Left lobe of liver (tissue), 1 donor: ENCODE data around the genes VPS13C and C2CD4A.

DNA sequence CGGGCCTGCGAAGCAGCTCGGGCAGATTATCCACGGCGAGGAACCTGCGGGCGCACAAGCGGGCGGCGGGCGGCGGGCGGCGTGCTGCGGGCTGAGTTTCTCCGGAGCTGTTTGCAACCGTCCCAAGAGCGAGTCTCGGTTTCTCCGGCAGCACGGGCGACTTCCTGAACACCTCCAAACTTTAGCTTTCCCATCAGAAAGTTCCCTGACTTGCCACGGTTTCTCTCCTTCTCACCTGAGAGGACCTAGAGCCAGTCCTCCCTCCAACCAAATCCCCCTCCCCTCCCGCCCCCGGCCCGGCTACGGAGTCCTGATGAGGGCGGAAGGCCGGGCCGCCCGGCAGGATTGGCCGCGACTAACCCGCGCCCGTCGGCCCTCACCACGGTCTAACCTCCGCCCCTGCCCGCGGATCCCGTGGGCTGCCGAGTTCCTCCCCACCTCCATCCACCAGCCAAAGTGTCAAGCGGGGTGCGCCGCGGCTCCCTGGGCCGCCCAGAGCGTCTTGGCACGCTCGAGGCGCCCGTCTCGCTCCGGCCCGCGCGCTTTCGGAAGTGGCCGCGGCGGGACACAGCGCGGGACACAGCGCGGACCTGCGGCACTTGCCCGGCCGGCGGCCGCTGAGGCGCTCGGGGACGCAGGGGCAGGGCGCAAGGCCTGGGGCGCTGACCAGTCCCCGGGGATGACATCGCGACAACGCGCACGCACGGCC, 112.4 kb upstream of the ICE2 start:
- PRO-cap: bidirectional peak, plus-strand start at position 669 of the sequence, minus-strand start at position 180 of the sequence

- PRO-cap: unidirectional peak, minus-strand start at chr15:60592252
Measured at GRCh38 chr15:60591943-60592354, 113.0 kb upstream of the ICE2 start.

DNA sequence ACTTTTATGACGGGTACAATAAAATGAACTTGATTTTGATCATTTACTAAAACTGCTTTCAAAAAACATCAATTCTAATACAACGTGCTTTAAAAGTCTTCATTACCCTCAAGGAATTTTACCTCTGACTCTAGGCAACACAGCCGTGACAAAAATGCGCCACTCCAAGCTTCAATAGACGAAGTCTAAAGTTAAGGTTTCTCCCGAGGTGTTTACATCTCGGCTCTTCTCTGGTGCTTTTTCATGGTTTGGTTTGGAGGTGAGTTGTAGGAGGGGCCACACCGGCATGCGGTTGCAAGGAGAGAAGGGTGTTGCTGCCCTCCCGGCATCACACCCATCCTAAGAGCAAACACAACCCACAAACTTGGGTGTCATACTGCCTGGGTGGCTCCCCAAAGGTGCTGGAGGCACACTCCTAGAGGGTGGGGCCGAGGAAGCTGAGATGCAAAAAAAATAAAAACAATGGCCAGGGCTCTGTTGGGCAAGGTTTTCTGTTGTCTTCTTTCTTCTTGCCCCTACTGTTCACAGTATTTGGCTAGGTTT, 225.1 kb upstream of the ICE2 start:
- PRO-cap: no peak

DNA sequence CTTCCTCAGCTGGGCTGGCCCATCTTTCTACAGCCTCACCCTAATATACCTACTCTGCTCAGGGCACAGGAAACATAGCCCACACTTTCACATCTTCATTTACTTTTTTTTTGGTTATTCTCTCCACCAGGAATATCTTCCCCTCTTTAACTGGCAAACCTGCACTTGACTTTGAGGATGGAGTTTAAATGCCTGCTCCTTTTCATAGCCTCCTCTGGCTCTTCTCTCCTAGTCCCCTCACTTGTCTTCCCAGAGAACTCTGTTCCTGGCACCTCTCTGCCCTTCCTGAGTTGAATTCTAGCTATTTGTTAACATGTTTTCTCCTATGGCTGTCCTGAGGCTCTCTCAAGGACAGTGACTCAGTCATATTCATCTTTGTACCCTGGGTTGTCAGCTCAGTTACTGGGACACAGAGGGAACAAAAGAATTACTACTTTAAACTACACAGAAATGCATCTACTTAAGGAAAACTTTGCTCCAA, 365.0 kb upstream of the ICE2 start:
- PRO-cap: no peak

DNA sequence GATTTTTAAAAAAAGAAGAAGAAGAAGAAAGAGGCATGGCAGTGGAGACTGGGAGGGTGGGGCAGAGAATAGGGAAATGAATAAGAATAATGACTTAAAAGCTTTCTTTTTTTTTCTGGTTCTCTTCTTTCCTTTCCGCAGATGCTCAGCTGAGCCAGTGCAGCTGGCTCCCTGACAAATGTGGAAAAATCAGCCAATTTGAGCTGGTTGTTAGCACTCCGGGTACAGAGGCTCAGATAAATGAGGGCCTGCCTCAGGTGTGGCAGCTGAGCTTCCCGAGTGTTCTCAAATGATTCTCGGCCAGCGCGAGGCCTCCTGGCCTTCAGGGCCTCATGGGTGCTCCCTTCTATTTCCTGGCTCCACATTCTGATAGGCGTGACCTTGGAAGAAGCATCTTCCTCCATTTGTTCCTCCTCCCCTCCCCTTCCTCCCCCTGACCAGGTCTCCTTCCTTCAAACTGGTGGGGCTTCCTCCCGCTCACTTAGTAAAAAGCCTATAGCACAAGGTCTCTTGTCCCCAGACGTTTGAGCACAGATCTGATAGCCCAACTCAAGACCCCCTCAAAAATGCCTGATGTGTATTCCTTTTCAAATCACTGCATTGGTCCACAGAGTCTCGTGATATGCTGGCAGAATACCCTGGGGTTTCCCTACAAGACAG, 233.9 kb downstream of the RORA start:
- PRO-cap: no peak

DNA sequence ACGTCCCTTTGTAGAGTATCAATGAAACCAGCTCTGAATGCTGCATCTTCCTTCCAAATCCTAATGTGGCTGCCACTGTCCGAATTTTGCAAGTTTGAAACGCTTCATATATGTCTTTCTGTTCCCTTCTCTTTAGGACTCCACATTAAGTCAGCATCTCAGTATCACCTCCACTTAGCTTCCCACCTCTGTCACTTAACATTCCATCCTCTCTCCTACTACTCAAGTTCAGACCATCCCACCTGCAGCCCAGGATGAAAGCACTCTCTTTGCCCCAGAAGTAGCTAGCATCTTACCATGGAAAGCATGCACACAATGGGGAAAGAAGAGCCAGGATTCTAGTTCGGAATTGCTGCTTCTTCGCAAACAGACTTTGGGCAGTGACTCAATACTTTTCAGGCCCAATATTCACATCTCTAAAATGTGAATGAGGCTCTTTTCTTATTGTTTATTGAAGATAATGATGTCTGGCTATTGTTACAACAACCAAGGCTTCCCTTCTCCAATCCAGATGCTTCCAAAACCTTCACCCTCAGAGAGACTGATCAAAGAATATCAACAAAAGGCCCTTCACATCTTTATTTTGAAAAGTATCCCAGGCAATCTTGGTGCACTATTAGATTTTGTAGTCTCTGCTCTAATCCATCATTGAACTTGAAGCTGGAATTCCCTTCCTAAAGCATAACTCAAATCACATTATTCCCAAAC, 208.9 kb downstream of the RORA start:
- PRO-cap: no peak

GRCh38 chr15:61389438-61389722, 160.3 kb upstream of the RORA start:
- PRO-cap: unidirectional peak, minus-strand start at chr15:61389519

- PRO-cap: bidirectional peak, plus-strand start at chr15:61502174, minus-strand start at chr15:61502059
Measured at GRCh38 chr15:61501755-61502343, 272.7 kb upstream of the RORA start.

DNA sequence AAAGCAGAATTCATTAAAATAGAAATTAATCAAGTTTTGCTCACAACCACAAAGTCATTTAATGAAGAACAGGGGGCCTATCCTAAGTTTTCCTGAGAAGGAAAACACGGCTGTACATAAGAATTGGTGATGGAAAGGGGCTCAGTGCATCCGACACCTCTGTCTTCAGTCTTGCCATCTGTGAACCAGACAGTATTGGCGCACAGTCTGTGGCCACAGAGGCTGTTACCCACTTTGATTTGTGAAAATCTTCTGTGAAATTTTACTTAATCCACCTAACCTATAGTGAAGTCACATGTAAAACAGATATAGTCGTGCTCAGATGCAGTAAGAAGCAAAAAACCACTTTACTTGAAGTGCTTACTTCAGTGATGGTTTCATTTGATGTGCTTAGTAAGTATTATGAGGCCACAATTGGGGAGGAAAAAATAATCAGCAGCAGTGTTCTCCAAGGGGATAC, 281.1 kb upstream of the RORA start:
- PRO-cap: no peak

- PRO-cap: unidirectional peak, plus-strand start at chr15:62059953
Measured at GRCh38 chr15:62059600-62060218, 538 bp downstream of the VPS13C start.

GRCh38 chr15:62060219-62060943, at the start of gene VPS13C:
Gene VPS13C (minus strand): TSS chr15:62060447.
- PRO-cap: bidirectional peak, plus-strand start at chr15:62060592, minus-strand start at chr15:62060426

GRCh38 chr15:62066557-62067100, at the start of gene C2CD4A:
Gene C2CD4A (plus strand): TSS chr15:62066977.
- PRO-cap: bidirectional peak, plus-strand start at chr15:62066977, minus-strand start at chr15:62066824

- PRO-cap: no peak
Measured at GRCh38 chr15:62208956-62210201, 44.3 kb upstream of the C2CD4B start.

- PRO-cap: no peak
Measured at GRCh38 chr15:62281669-62282154, 108.6 kb upstream of the TLN2 start.

DNA sequence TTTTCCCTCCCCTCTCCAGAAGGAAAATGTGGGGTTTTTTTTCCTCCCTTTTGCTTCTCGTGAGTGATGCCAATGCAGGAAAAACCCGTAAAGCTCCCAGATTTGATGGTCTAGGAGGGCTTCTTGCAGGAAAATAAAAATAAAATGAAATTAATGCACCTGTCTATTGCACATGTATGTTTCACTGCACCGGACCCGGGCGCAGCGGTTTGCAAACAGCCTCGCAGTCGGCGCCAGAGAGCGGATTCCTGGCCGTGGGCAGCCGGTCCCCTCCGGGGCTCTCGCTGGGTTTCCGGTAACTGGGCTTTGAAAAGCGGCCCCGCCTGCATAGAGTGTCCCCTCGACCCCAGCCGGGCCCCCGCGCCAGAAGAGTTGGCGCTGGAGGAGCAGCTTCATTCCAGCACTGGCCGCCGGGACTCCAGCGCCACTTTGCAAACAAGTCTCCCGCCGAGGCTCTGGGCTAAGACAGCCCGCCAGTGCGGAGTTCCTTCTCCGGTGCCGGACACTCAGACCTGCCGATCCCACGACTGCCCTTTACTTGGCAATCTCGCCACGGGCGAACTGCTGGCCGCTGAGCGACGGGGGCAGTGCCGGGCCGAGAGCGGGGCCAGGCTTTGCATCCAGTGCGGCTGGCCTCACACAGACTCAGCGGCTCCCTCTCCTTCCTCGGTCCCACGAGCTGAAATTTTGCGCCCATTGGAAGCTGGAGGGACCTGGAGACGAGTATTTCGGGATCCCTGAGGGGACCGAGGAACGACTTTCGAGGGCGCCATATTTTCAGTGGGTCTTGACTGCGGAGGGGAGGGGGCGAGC, 613 bp downstream of the TLN2 start:
- PRO-cap: no peak

DNA sequence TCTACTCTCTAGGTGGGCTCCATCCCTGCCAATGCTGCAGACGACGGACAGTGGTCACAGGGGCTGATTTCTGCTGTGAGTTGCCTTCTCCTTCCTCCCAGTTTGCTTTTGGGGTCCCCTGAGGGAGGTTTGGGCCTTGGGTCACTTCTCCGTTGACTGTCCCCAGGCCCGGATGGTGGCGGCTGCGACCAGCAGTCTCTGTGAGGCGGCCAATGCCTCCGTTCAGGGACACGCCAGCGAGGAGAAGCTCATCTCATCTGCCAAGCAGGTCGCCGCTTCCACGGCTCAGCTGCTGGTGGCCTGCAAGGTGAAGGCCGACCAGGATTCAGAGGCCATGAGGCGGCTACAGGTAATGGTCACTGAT, 206.8 kb upstream of the TPM1 start:
- PRO-cap: no peak

DNA sequence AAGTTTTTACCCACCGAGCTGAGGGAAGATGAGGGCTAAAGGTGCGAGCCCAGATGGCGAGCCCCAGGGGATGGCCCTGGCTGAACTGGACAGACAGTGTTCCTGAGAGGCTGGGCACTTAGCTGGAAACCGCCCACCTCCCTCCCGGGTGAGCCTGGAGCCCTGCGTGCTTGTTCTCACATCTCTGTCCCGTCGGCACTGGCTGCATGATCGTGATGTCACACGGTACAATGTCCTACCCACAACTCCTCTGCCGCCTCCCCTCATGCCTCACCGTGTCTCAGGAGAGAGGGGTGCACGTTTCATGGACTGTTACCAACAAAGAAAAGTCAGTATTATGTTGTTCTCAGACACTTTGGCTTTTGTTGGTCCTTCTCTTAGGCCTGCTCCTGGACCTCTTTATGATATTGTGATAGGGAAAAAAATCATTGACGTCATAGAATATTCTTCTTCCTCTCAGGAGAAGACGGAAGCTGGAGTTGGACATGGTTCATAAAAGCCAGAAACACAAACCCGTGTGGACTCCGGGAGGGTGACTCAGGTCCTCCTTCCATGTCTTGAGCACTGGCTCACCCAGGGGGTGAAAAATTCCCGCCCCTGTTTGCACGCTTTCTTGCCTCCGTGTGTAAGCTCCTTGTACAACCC, 201.9 kb upstream of the TPM1 start:
- PRO-cap: no peak

- PRO-cap: no peak
Measured at GRCh38 chr15:62940509-62941416, 101.8 kb upstream of the TPM1 start.

DNA sequence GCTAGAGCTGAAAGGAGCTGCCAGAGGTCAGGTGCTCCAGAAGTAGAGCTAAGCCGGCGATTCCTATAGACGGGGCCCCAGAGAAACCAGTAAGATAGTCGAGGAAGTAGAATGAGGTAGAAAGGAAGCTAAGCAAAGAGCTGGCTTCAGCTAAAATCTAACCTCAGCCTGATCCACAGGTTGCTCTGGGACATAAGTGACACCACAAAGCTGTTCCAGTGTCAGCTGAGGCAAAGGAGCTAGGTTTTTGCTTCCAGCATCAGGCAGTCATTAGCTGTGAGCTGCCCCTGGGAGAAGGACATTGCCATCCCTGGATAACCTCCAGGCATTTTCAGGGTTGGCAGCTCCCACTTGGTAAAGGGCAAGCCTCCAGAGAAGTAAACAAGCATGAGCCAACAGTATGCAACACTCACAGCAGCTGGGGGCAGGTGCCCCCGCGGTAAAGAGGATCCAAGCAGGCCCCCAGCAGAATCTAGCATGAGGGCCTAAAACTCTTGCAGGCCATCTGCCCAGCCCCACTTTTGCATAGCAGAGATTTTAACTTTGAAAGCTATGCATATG, 84.1 kb upstream of the TPM1 start:
- PRO-cap: bidirectional peak, plus-strand start at position 417 of the sequence, minus-strand start at position 269 of the sequence

DNA sequence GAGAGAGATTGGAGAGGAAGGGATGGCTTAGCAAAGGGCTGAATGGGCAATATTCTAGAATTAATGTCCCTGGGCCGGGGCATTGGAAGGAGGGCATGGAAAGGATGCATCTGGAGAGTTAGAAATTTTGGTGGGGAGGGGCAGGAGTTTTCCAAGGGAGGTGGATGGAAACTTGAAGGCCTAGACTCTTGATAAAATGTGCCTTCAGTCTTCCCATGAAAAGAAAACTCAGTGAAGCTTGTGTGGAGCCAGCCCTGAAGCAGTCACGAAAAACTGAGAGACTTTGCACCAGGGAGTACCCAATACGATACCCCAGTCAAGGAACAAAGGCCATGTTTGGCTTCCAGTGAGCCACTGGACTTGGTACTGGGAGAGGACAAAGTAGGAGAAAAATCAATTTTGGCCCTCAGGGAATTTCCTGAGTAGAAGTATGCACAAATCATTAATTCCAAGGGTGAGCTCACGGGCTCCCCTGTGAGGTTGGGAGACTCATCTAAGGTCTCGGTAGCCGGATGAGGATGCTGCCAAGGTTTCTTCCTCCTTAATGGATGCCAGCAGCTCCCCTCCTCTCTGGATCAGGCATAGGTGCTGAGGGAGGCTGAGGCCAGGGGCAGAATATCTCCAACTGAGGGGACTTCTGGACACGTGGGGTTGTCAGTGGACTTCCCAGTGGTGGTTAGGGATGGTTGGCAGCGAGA, 31.3 kb upstream of the TPM1 start:
- PRO-cap: unidirectional peak, minus-strand start at position 275 of the sequence